Mesenchymal stem cell of the bone marrow (primary cell): ENCODE data around the genes TARM1, TSEN34, FCAR and GP6.

- CAGE, long polyA plus RNA, result no peak
Observed at GRCh38 chr19:53868862-53870020, 1.6 kb downstream of the MYADM start.

DNA sequence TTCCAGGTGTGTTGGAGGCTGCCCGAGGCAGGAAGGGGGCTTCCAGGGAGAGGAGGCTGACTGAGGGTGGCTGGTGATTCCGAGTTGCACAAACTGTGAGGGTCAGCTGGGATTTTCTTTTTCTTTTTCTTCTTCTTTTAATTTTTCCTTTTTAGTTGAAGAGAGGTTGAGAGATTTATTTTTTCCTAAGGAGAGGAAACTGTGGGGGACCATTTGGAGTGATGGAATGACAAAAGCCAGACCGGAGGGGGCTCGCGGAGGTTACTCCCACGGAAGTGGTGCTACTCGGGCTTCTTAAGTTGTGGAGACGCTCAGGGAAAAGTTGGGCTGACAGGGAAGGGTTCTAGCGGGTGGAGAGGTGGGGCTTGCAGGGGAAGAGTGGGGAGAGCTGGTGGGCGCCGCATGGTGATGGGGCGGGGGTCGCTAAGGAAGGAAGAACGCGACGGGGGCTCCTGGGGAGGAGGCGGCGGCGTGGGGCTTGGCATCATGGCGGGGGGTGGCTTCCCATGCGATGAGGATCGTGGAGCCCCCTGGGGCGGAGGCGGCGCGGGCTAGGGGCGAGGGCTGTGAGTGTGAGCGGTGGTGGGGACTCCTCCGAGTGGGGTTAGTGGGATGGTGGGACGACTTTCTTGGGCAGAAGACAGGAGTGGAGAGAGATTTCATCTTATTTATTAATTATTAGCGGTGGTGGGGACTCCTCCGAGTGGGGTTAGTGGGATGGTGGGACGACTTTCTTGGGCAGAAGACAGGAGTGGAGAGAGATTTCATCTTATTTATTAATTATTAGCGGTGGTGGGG is 754 bp upstream of the CACNG8 start:
- CAGE, long polyA plus RNA, result no peak

- CAGE, long polyA plus RNA, result no peak
Observed at GRCh38 chr19:53977698-53977955, 13.8 kb upstream of the CACNG6 start.

DNA sequence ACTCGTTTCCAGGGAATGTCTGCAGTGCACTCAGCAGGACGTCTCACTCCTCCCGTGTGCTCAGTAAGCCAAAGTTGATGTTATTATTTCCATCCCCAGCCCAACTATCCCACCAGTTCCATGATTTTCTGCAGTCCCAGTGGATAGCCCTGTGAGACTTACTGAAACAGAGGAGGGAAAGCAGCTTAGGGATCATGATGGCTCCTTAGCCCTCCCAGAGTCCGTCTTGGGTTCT is at the start of gene TARM1:
TARM1 (minus strand) TSS at position 221 of the 235 bp plus-strand sequence.
- CAGE, long polyA plus RNA, result no peak

- CAGE, long polyA plus RNA, result no peak
Observed at GRCh38 chr19:54143366-54143895, 5.9 kb downstream of the CNOT3 start.

GRCh38 chr19:54191221-54191993 is at the start of gene TSEN34:
Gene TSEN34, plus strand, starts transcription at chr19:54191308.
- CAGE, long polyA plus RNA, result no peak

DNA sequence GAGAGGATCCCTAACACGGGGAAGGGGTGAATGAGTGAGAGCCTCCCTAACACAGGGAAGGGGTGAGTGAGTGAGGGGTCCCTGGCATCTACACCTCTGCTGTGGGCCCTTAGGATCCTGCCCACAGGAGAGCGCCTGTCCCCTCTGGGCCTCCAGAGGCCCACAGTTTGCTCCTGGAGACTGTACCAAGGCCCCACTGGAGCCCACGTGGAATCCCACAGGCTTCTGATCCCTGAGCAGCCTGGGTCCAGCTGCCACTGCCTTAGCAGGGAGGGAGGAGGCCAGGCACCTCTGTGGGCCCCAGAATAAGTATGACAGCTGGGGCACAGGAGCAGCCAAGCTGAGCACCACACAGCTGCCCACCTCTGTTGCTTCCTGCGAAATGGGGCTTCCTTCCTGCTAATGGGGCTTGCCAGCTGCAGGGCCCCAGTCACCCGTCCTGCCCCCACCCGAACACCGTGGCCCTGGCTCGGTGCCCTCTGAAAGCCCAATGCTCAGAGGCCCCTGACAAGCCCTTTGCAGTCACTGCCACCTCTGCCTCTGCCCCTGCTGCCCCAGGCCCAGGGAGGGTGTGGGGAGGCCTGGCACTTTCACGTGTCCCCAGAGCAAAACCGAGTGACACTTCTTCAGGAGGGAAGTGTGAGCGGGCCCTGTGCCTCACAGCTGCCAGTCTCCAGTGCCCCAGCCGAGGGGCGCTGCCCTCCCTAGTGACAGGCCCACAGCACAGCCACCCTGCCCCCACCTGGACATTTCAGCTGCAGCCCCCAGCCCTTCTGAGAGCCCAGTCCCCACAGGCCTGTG is 4.5 kb upstream of the LILRB2 start:
- CAGE, long polyA plus RNA, result no peak

DNA sequence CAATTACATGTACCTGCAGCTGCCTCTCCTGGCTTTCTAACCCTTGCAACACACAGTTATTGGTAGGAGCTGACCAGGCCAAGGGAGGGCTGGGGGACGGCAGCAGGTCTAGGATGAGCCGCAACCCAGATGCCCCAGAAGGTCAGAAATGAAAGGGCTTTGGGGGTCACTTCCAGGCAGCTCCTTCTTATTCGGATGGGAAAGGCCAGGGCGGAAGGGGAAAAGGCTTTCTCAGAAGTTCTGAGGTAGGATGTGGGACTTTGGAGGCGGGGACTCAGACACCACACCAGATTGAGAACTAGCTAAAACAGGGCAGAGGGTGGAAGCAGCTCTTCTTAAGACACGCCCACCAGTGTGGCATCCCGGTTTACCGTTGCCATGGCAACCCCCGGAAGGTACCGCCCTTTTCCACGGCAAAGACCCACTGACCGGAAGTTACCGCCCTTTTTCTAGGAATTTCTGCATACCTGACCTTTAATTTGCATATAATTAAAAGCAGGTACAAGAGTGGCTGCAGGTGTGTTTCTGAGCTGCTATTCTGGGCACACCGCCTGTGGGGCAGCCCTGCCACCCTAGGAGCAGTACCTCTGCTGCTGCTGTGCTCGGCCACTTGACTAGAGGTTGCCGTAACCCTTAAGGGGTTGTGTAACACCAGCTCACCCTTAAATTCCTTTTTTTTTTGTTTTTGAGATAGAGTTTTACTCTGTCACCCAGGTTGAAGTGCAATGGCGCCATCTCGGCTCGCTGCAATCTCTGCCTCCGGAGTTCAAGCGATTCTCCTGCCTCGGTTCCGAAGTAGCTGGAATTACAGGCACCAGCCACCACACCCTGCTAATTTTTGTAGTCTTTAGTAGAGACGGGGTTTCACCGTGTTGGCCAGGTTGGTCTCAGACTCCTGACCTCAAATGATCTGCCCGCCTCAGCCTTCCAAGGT is 3.9 kb upstream of the LILRA5 start:
- CAGE, long polyA plus RNA, result no peak

GRCh38 chr19:54356661-54357512 is 7.8 kb downstream of the LAIR1 start:
- CAGE, long polyA plus RNA, result no peak

- CAGE, long polyA plus RNA, result no peak
Observed at GRCh38 chr19:54430649-54431721, 15.7 kb downstream of the TTYH1 start.

GRCh38 chr19:54435323-54436020 is 13.5 kb upstream of the LENG8 start:
- CAGE, long polyA plus RNA, result no peak

- CAGE, long polyA plus RNA, result no peak
Observed at GRCh38 chr19:54462592-54462764, 1.1 kb downstream of the LENG9 start.

DNA sequence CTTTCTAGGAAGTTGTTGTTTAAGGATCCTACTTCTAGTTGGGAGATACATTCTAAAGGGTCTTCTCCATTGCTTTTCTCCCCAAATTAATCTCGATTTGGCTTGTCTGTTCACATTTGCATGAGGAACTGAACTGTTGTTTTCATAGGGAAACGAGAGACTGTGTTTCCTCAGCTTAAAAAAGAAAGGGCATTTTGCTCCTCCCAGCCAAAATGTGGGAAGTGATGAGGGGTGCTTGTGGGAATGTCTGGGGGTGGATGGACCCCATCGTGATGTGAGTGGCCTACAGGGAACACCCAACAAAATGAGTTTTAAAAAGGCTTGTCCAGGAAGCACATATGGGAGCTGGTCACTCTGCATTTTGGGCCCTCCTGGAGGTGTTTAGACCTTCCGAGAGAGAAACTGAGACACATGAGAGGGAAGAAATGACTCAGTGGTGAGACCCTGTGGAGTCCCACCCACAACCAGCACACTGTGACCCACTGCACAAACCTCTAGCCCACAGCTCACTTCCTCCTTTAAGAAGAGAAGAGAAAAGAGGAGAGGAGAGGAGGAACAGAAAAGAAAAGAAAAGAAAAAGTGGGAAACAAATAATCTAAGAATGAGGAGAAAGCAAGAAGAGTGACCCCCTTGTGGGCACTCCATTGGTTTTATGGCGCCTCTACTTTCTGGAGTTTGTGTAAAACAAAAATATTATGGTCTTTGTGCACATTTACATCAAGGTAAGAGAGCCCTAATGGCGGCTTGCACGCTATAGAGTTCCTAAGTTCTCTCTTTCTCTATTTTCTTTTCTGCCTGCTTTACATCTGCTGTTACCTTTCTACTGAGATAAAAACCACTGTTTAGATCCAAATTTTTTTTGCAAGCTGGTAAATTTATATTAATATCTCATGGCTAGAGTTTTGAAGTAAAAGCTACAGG is 13.4 kb upstream of the LILRB1 start:
- CAGE, long polyA plus RNA, result no peak

GRCh38 chr19:54667405-54668210 is 4.8 kb downstream of the LILRB4 start:
- CAGE, long polyA plus RNA, result no peak

- CAGE, long polyA plus RNA, result no peak
Observed at GRCh38 chr19:54792856-54793473, 10.4 kb upstream of the KIR2DL4 start.

DNA sequence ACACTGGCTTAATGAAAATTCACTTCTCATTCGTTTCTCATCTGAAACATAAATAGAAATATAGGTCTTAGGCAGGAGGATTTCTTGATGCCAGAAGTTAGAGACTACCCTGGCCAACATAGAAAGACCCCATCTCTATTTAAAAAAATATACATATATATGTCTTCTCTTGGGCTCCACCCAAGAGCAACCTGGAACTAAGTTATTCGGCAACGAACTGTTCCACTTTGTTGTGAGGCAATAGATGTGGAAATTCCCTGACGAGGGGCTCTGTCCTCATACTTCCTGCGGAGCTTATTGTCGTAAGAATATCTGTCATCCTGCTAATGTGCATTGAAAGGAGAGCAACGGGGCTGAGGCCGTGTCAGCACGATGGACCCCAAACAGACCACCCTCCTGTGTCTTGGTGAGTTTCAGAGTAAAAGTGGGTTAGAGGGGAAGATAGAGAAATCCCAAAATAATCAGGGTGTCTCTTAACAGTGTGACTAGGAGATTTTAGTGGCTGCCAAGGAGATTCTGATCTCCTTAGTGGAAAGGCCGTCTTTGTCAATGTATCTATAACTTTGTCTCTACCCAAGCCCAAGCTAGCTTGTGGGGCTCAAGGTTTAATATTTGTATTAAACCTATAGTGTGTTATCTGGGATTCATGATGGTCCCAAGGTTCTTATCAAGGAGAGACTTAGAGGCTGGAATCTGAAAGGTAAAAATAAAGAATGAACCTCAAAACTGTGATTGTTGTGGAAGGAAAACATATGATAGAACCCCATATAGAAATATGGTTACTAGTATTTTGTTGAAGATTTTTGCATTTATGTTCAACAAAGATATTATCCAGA is at the start of gene FCAR:
FCAR (plus strand) TSS at position 318 of the 836 bp plus-strand sequence.
- CAGE, long polyA plus RNA, result no peak

DNA sequence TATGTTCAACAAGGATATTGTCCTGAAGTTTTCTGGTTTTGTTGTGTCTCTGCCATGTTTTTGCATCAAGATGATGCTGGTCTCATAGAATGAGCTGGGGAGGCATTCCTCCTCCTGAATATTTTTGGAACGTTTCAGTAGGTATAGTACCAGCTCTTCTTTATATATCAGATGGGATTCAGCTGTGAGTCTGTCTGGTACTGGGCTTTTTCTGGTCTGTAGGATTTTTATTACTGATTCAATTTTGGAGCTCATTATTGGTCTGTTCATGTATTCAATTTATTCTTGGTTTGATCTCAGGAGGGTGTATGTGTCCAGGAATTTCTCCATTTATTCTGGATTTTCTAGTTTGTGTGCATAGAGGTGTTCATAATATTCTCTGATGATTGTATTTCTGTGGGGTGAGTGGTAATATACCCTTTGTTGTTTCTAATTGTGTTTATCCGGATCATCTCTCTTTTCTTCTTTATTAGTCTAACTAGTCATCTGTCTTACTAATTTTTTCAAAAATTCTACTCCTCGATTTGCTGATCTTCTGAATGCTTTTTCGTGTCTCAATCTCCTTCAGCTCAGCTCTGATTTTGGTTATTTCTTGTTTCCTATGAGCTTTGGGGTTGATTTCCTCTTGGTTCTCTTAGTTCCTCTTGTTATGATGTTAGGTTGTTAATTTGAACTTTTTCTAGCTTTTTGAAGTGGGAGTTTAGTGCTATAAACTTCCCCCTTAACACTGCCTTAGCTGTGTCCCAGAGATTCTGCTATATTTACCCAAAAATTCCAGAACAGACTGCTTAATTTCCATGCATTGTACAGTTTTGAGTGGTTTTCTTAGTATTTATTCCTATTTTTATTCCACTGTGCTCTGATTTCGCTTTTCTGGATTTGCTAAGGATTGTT is 3.2 kb downstream of the FCAR start:
- CAGE, long polyA plus RNA, result no peak

DNA sequence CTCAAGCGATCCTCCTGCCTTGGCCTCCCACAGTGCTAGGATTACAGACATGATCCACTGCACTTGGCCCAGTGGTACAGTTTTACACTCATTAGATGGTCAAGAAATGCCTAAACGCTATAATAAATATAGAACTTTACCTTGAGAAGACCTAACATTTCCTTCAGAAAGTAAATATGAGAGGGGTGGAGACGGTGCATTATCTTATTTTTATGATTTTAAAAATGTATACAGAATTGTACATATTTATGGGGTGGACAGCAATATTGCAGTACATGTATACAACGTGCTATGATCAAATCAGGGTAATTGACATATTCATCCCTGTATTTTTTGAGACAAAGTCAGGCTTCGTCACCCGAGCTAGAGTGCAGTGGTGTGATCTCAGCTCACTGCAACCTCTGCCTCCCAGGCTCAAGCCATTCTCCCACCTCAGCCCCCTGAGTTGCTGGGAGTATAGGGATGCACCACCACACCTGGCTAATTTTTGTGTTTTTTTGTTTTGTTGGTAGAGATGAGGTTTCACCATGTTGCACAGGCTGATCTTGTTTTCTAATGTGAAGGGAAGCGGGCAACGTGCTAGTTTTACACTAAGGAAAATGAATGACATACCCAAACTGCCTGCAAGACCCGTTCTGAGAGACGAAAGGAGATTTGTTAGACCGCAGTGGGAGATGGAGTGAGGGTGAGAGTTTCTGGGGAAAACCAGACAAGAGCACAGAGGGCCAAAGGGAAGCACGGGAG is 24.1 kb downstream of the GP6 start:
- CAGE, long polyA plus RNA, result no peak

GRCh38 chr19:55038028-55038621 is at the start of gene GP6:
Gene GP6, minus strand, starts transcription at chr19:55038264.
- CAGE, long polyA plus RNA, result no peak

DNA sequence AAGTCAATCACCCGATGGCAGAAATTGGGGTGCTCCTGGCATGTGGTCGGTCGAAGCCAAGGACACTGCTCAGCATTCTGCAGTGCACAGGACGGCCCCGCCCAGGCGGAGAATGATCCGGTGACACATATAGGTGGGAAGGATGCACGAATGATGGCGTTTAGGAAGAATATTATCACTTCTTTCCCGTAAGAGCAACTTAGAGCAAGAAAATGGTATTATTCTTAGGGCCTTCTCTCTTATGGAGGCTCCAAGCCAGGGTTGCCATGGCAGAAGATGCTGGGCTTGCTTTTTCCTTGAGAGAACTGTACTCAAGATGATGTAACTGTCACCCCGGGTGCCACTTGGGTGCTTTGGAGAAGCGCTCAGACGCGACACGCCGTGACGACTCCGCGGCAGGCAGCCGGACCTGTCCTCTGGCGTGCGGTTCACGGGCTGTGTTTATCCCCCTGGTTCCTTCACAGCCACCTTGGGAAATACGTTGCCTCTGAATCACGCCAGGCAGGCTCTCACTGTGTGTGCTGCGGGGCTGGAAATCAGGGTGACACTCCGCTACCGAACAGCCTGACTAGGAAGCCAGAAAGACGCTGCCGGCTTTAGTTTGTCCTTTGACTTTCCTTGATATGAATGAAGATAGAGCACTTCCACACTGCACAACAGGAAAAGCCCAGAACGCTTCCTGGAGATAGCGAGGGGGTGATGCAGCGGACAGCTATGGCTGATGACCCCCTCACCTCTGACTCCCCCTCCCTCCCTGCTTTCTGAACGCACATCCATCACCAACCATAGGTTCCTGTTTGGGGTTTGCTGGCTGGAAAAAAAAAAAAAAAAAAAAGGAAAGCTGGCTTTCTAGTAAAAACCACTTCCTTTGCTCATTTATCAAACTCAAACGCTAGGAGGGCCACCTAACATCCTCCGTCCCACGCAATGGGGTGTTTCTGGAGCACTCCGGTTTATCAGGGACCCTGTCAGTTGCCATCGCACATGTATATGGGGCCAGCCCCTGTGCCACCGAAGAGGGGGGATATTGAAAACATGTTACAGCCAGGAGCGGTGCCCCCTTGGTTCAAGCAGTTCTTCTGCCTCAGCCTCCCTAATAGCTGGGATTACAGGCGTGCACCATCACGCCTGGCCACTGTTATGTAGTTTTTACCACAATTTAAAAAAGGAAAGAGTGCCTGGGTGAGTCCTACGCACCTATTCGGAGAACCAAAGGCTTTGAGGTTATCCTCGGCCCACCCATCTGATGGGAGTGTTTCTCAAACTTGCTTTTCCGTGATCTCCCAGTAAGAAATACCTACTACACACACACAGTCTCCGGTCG is 3.7 kb upstream of the GP6 start:
- CAGE, long polyA plus RNA, result no peak